ENCODE data around the genes LAIR2, KIR3DL3 and ISOC2.

GRCh38 chr19:54502755-54503189, at the start of gene LAIR2:
Gene LAIR2 (plus strand): TSS chr19:54502831.
- PRO-cap, 2 experiments: no peak in any of the 2 experiments

DNA sequence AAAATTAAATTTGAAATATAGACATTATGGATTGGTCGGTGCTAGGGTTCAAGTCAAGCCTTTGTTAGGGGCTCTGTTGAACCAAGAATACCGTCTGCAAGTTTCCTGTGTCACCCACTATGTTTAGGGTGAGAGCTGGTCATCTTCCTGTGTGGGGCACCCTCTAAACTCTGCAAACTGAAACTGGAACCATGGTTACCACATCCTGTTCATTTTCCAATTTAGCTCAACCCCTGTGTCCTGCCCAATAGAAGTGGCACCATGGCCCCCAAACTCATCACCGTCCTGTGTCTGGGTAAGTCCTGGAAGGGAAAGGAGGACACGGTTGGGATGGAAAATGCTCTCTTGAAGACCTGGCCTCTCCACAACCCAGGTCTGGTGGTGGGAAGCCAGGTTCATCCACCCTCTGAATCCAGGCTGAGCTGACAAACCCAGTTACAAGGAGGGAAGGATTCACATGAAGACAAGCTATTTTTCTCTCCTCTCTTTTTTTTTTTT, 30.0 kb downstream of the LAIR2 start:
- PRO-cap, 2 experiments: no peak in any of the 2 experiments

DNA sequence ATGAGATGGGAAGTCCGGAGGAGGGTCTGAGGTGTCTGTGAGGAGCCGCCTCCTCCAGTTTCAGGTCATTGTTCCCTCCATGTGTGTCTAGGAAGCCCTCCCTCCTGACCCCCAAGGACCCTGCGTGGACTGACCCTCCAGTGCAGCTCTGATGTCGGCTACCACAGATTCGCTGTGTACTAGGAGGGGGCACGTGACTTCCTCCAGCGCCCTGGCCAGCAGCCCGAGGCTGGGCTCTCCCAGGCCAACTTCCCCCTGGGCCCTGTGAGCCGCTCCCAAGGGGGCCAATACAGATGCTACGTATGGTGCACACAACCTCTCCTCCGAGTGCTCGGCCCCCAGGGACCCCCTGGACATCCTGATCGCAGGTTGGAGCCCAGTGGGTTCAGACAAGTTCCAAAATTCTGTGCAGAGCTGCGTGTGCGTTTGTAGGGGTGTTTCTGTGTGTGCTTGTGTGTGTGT, 21.7 kb upstream of the LILRA2 start:
- PRO-cap, 2 experiments: no peak in any of the 2 experiments

GRCh38 chr19:54660631-54661473, 1.9 kb upstream of the LILRB4 start:
- PRO-cap, 2 experiments: no peak in any of the 2 experiments

DNA sequence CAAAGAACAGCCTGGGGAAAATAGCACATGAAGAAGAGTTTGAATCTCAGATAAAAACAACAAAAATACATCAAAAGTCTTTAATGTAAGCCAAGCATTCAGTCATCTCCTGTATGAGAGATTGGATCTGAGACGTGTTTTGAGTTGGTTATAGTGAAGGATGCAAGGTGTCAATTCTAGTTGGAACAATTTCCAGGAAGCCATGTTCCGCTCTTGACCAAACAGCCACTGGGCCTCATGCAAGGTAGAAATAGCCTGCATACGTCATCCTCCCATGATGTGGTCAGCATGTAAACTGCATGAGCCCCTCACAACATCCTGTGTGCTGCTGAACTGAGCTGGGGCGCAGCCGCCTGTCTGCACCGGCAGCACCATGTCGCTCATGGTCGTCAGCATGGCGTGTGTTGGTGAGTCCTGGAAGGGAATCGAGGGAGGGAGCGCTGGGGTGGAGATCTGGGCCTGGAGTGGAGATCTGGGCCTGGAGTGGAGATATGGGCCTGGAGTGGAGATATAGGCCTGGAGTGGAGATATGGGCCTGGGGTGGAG, at the start of gene KIR3DL3:
TSS of gene KIR3DL3 (plus strand) at position 319 of the 546 bp plus-strand sequence.
- PRO-cap, 2 experiments: no peak in any of the 2 experiments

DNA sequence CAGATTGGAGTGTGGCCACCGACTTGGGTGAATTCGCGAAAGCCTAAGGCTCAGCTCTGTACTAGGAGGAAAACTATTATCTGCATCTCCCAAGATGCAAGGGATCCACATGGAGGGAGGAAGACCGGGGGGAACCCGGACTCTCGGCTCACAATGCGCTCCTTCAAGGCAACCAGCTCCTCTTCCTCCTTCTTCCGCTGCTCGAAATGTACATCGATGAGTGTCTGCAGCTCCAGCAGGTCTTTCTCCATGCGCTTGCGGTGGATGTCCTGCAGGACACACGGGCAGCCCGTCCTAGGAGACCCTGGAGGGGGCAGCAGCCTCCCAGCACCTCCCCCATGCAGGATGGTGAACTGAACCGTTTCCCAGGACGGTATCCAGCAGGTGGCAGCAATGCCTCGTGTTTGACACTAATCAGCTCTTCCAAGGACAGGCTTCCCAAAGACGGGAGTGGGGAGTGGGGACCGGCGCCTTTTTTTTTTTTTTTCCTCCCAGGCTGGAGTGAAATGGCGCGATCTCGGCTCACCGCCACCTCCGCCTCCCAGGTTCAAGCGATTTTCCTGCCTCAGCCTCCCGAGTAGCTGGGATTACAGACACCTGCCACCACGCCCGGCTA, 7.9 kb downstream of the TNNT1 start:
- PRO-cap, 2 experiments: no peak in any of the 2 experiments

DNA sequence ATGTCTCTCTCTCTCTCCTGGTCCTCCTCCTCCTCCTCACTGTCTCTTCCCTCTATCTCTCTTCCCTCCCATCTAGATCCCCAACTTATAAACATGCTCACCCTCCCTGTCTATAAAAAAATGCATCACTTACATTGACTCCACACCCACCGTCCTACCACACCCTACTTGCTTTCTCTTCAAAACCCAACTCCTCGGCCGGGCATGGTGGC, 2.3 kb upstream of the PTPRH start:
- PRO-cap, 2 experiments: no peak in any of the 2 experiments

- PRO-cap, 2 experiments: no peak in any of the 2 experiments
These were observed 2.1 kb upstream of the TMEM86B start for GRCh38 chr19:55230351-55231304.

GRCh38 chr19:55265680-55266247, 6.9 kb upstream of the PPP6R1 start:
- PRO-cap, 2 experiments: no peak in any of the 2 experiments

DNA sequence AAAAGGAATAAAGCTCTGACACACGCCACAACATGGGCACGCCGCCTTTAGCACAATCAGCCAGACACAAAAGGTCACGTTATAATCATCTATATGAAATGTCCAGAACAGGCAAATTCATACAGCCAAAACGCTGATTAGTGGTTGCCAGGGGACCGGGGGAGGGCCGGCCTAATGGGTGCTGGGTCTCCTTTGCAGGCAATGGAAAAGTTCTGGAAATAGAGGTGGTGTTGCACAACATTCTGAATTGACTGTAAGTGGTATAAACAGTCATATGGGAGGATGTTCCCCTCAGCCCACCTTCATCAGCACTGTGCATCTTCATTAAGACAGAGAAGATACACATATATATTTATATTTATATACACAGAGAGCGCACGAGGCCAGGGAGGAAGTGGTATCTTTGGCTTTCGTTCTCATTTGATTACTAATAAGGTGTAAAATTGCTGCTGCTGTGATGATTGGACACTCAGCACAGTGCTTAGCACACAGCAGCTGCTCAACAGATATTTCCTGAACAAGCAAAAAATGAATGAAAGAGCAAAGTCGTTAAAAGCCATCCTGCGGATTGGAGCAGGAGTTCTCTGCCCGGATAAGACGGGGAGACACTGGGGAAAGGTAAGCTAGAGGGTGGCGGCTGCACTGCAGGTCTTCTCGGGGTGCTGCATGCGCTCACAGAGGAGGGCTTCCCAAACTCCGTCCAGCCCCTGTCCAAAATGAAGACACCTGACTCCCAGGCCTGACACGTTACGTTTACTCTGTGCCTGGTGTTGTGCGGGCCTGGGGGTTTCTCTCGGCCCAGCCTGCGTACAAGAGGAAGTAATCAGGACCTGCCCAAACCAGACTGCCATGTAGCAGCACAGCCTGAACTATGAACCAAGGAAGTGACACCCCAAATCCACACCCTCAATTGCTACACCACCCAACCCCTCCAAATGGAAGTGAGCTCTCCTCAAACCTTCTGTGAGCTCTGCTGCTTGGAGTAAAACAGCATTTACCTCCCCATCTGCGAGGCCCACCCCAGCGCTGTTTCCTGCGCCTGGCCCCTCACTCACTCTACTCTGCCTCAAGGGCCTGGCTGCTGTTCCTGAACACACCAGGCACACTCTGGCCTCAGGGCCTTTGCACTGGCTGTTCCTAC, 3.4 kb downstream of the HSPBP1 start:
- PRO-cap, 2 experiments: no peak in any of the 2 experiments

DNA sequence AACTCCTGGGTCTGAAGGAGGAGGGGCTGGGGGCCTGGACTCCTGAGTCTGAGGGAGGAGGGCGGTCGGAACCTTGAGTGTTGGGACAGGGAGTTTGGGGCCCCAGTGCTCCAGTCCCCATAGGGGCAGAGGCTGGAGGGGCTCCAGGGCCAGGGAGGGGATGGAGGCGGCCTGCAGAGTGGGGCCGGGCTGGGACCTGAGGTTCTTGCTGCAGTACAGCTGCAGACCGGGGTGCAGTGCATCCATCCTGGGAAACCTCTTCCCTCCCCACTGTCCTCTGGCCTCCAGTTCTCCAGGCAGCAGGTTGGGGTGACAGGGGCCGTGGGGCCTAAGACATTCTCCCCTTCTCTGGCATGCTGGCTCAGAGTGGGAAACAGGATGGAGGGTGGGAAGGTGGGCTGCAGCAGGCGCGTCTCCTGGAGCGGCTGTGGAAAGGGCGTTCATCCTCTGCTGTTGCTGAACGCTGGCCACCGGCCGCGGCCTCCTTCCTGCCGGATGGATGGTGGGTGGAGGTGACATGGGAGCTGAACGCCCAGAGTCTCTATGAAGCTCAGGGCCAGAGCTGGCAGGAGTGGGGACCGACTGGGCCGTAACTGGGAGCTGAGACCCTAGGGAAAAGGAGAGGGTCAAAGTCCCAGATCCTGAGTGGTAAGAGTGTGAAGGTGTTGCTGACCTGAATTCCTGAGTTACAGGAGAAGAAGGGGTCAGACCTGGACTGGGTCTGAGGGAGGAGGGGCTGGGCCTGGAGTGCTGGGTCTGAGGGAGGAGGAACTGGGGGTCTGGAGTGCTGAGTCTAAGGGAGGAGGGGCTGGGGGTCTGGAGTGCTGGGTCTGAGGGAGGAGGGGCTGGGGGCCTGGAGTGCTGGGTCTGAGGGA, 1.7 kb downstream of the BRSK1 start:
- PRO-cap, 2 experiments: peak in 2 of 2 experiments; most common plus-strand start position 496 of the sequence (in 1); most common minus-strand start position 435 of the sequence (in 1)

- PRO-cap, 2 experiments: no peak in any of the 2 experiments
These were observed 17.1 kb downstream of the BRSK1 start for GRCh38 chr19:55300671-55301548.

DNA sequence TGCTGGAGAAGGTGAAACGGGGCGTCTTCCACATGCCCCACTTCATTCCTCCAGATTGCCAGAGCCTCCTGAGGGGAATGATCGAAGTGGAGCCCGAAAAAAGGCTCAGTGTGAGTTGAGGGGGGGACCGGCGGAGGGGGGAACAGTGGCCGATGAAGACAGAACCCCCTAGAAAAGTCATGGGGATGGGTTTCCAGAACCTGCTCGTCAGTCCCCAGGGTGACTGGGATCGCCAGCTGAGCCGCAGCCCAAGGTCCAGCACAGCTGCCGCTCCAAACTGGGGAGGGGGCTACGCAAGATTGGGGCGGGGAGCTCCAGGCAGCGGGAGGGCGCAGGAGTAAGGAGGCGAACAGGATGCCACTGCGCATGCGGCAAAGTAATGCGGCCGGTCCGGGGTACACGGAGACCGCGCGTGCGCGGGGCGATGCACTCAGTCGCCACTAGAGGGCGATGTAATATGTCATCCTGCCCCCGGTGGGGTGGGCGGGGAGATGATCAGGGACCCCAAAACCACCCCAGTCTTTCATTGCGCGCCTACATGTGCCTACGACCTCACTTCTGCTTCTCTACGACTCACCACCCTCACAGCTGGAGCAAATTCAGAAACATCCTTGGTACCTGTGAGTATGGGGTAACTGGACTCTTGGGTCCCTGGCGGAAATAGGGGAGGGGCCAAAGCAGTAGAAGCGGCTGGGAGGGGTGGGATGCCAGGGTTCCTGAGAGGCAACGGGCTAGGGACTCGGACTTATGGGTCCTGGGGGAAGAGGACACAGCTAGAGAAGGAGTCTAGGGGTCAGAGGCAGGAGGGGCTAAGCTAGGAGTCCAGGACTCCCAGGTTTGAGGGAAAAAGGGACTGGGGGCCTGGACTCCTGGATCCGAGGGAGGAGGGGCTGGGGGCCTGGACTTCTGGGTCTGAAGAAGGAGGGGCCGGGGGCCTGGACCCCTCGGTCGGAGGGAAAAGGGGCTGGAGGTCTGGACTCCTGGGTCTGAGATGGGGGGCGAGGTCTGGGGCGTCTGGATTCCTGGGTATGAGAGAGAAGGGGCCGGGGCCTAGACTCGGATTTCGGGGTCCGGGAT, 18.1 kb downstream of the BRSK1 start:
- PRO-cap, 2 experiments: peak in 1 of 2 experiments; most common minus-strand start position 351 of the sequence (in 1)

DNA sequence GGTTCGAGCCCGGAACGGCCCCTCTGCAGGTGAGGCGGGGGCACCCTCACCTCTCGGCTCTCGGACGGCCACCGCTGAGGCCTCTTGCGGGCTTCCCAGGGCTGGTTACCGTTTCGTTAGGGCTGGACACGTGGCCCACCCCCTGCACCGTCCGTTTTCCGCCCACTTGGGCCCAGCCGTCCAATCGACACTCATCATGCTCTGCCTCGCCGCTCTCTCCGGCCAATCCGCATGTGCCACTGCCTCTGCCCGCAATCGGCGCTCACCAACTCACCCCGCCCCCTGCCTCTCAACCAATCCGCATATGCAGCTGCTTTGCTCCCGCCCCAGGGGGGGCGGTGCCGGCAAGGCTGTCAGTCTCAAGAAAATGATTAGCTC, at the start of gene ISOC2:
TSS of gene ISOC2 (minus strand) at position 118 of the 378 bp plus-strand sequence.
- PRO-cap, 2 experiments: peak in 2 of 2 experiments; most common minus-strand start position 118 of the sequence (in 2)

GRCh38 chr19:55620733-55621912, 3.2 kb downstream of the ZNF784 start:
- PRO-cap, 2 experiments: no peak in any of the 2 experiments

- PRO-cap, 2 experiments: peak in 2 of 2 experiments; most common plus-strand start chr19:55643309 (in 1); most common minus-strand start chr19:55643045 (in 1)
These were observed 509 bp upstream of the ZNF581 start for GRCh38 chr19:55642730-55643549.

GRCh38 chr19:55643771-55643832, 153 bp downstream of the ZNF581 start:
- PRO-cap, 2 experiments: no peak in any of the 2 experiments

- PRO-cap, 2 experiments: no peak in any of the 2 experiments
These were observed 332 bp downstream of the ZNF581 start for GRCh38 chr19:55643833-55644128.

GRCh38 chr19:55644129-55644388, 610 bp downstream of the ZNF581 start:
- PRO-cap, 2 experiments: no peak in any of the 2 experiments

GRCh38 chr19:55686296-55686986, 11.4 kb downstream of the EPN1 start:
- PRO-cap, 2 experiments: no peak in any of the 2 experiments

Data from right ventricle myocardium (tissue), 1 donor.